Camera-type eye (tissue), 1 donor: ENCODE data around the genes EMP2 and SOCS1.

GRCh38 chr16:10297282-10297862, 88.5 kb upstream of the ATF7IP2 start:
- RAMPAGE, long total RNA: no peak

- RAMPAGE, long total RNA: no peak
Measured at GRCh38 chr16:10393688-10394403, 8.0 kb downstream of the ATF7IP2 start.

GRCh38 chr16:10569566-10570081, 10.8 kb downstream of the EMP2 start:
- RAMPAGE, long total RNA: no peak

GRCh38 chr16:10576420-10577062, 3.9 kb downstream of the EMP2 start:
- RAMPAGE, long total RNA: no peak

DNA sequence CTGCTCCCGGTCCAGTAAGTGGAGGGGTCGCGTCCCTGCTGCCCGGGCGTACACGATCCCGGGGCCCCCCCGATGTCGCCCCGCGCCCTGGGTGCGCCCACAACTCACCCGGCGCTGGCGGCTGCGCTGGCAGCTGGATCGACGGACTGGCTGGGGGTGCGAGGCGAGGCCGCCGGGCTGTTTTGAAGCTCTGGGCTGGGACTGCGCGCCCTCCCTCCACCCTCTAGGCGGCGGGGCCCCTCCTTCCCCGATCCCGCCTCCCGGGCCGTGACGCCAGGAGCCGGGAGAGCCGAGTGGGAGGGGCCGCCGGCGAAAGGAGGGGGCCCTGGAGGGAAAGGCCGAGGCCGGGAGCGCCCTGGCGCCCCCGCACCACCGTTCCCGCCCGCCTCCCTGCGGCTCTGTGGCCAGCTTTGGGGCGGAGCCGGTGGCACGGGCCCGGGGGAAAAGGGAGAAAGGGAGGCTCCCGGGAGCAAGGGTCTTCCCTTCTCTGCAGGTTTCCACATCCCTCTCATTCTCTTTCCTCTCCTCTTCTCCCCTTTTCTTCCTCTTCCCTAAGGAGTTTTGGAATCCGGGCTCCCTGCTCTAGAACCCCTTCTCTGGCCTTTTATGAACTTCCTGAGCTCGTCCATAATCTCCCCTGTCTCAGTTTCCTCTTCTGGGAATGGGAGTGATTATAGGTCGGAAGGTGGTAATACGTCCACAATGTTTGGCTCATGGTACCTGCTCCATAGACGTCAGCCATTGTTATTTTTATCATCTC, at the start of gene EMP2:
TSS of gene EMP2 (minus strand) at position 158 of the 760 bp plus-strand sequence.
- RAMPAGE, long total RNA: no peak

- RAMPAGE, long total RNA: no peak
Measured at GRCh38 chr16:10616948-10617690, 36.7 kb upstream of the EMP2 start.

- RAMPAGE, long total RNA: no peak
Measured at GRCh38 chr16:10752731-10753592, 9.3 kb downstream of the NUBP1 start.

DNA sequence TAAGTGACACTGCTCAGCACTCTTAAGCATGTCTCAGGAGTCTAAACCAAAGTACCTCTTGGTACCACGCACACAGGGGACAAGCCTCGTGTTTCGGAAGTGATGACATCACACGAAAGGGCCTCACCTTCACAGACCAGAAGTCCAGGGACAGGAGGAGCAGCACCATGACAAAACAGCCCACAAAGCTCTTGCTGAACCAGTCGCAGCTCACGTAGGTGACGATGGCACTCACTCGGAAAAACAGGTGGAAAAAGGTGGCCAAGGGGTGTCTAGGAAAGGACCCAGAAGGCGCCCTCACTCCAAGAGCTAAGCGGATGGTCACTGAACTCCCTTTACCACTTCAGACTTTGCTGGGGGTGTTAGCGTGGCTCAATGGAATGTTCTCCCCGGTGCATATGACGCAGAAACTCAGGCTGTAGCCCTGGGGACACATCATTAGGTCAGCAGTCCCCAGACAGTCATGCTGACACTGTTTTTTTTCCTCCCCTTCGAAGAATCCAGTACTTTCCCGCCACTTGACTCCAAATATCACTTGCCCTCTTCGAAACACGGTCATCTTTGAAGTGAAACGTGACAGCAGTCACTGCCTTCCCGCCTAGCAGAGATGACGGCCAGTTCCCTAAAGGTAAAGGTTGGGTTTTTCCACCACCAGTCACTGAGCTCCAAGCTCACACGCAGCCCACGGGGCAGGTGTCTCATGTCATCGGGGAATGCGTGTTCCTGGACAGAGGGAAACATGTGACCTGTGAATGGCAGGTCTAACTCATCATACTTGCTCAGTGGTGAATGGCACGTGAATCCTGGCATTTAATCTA, 31.4 kb downstream of the NUBP1 start:
- RAMPAGE, long total RNA: no peak

- RAMPAGE, long total RNA: no peak
Measured at GRCh38 chr16:10868381-10868928, 8.5 kb upstream of the CIITA start.

DNA sequence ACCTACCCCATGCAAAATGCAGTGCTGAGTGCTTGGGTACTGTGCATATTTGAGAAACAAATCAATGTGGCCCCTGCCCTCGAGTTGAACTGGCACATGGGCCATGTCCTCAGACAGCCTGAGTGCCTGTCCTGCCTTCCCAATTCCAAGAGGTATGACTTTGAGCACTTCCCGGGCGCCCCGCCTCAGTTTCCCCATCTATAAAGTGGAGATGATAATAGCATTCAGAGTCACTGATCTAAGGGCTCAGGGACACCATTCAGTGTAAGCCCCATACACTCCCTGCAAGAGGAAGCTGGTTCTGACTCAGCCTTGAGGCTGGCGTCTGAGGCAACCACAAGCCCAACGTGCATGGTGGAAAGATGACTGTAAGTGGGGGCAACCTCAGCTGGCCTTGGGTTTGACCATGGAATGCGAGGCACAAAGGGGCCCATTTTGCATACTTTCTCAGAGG, 6.0 kb upstream of the CIITA start:
- RAMPAGE, long total RNA: no peak

DNA sequence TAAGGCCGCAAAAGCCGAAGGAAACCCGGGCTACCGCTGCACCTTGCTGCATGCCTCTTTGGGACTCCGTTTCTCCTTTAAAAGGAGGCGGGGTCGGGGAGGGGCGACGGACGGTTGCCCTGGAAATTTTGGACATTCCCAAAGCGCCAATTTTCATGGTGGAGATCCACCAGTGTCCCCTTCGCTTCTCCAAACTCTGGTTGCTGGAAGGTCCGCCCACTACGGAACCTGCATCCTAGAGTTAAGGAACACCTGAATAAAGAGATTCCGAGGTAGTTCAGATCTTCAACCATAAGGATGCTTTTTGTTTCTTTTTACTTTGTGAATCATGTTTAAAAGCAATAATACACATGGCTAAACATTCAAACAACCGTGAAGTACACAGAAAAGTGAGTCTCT, 458 bp upstream of the DEXI start:
- RAMPAGE, long total RNA: no peak

DNA sequence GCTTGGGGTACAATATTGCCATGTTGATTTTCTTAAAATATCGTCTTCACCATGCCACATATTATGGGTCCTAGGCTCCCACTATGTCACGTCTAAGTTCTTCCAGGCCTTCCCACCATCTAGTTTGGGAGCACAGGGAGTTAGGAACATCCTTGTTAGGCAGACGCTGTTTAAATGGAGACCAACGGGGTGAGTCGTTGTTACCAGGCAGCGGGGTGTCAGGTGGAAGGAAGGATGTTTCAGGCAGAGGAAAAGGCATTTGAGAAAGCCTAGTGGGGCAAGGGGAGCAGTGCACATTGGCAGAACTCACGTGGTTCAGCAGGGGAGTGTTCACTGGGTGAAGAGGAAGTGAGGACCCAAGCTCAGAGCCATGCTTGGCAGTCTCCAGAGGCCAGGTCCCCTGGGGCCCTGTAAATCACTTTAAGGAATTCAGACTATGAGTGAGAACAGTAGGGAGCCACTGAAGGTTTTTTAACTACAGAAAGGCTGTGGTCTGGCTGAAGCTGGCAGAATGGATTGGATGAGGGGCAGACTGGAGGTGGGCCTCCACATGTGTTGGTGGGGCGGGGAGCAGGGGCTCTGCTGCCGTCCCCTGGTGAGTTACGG, 5.0 kb downstream of the CLEC16A start:
- RAMPAGE, long total RNA: no peak

- RAMPAGE, long total RNA: no peak
Measured at GRCh38 chr16:10981909-10982543, 37.7 kb downstream of the CLEC16A start.

DNA sequence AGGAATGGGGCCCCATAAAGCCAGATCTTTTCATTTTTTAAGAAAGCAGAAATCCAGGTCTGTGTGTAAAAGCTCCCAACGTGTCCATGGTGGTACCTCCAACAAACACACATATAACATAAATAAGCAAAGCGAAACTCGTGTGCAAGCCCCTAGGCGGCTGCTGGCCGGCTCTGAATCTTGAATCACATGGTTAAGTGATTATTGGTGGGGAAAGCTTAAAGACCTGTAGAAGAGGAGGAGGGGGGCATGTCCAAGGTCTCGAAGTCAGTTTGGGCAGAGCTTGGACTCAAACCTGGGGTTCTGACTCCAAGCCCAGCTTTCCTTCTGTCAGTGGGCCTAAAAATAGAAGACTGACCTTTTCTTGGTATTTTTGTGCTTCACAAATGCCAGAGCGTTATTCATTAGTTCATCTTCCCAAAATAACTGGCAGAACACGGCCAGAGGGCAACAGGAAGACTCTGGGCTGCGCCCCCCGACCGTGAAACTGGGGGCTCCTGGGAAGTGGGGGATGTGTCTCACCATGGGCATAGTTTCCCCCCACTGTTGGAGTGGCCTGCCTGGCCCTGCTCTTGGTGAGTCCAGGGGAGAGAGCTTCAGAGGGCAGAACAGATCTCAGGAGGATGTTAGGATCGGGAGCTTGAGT, 94.1 kb downstream of the SOCS1 start:
- RAMPAGE, long total RNA: no peak

- RAMPAGE, long total RNA: no peak
Measured at GRCh38 chr16:11213532-11213790, 42.5 kb downstream of the SOCS1 start.

- RAMPAGE, long total RNA: no peak
Measured at GRCh38 chr16:11256036-11257244, at the start of gene SOCS1. SOCS1 (minus strand) TSS chr16:11256204.

DNA sequence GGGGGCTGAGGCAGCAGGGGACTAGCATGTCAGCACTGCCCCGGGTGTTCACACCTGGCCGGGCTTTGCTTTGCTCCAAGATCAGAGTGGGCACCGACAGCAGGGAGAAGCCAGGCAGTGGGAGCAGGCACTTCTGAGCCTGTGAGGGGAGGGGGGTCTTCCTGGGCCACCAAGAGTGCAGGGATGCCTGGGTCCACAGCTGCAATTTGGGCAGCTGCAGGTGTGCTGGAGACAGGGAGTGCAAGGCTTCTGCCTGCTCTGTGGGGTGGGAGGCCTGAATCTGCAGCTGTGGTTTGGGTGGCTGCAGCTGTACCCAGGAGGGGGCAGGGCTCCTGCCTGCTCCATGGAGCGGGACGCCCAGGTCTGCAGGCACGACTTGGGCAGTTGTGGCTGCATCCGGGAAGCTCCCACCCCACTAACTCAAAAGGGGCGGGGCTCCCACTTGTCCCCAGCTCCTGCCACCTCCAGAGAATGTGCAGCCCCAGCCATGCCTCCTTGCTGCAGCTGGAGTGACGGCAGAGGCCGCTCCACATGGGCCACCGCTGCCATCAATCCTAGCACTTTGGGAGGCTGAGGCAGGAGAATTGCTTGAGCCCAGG, 27.7 kb upstream of the PRM1 start:
- RAMPAGE, long total RNA: no peak

GRCh38 chr16:11315409-11316009, 29.8 kb upstream of the RMI2 start:
- RAMPAGE, long total RNA: no peak

DNA sequence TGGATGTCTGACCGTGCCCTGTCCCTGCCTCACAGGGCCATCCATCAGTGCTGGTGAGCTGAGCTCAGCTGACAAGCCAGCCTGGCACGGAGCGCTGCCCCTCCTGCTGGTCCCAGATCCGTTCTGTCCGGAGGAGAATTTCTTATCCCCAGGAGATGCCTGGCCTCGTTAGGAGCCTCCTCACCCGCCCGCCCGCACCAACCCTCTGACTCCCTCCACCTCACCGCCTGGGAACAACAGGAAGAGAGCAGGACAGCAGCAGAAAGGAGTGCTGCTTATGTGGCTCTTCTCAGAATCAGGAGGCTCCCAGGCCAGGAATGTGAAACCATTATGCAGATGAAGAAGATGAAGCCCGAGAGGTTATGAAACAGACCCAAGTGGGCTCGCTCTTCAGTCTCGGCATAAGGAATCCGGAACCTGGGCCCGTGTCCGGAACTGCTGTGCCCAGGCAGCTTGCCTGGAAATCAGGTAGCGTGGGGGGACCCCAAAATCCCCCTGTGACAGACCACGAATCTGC, 28.8 kb upstream of the RMI2 start:
- RAMPAGE, long total RNA: no peak

DNA sequence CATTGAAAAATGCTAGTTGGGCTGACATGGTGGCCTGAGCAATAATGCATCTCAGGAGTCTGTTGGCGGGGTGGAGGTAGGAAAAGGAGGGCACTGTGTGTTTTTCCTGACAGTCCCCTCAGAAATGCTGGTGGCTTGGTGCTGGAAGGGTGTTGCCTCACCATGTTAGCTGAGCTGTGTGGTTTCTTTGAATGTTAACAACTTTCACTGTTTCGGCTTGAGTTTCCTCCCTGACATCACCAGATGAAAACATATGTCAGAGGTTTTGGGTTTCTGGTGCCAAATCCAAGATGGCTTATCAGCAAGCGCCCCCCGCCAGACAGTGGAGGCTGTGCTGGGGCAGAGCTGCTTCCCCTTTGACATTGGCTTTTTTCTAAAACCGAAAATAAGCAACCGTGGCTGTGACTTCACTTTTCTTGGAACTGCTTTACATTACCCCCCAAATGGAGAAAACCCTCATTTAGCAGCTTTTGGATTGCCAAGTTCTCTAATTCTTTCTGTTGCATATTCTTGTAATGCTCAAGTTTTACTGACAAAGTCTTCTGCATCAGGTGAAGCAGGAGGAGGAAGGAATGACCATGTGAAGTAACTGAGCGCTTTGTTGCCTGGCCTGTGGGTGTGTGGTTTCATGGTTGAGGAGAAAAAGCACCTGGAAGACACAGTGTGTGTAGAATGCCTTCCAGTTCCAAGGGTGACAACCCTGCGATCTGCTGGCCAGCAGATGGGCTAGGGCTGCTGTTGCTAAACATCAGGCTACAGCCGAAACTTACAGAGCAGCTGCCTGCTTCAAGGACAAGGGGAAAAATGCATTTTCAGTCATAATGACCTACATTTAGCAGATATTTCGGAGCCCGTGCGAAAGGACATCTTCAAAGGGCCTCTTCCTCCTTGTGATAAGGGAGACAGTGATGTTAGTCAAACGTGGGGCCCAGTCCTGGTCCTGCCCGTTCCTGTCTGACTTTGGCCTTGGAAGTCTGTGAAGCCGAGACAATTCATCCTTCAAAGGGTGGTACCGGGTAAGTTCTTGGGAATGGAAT, 9.7 kb downstream of the RMI2 start:
- RAMPAGE, long total RNA: no peak